Left lung (tissue), 1 donor: ENCODE results near the genes OBI1 and SLITRK6.

DNA sequence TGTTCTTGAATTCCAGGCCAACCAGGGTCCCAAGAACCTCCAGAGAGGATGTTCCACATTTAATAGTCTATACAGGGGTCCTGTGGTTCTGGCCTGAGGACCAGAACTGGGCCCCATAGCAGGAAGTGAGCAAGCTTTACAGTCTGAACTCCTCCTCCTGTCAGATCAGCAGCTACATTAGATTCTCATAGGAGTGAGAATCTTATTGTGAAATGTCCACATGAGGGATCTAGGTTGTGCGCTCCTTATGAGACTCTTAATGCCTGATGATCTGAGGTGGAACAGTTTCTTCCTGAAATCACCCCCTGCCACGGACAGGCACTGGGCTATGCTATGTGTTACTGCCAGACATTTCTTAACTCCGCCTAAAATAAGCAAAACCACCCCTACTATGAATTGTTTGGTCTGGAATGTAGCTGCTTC, 4.7 kb downstream of the FBXL3 start:
- PRO-cap: no peak

DNA sequence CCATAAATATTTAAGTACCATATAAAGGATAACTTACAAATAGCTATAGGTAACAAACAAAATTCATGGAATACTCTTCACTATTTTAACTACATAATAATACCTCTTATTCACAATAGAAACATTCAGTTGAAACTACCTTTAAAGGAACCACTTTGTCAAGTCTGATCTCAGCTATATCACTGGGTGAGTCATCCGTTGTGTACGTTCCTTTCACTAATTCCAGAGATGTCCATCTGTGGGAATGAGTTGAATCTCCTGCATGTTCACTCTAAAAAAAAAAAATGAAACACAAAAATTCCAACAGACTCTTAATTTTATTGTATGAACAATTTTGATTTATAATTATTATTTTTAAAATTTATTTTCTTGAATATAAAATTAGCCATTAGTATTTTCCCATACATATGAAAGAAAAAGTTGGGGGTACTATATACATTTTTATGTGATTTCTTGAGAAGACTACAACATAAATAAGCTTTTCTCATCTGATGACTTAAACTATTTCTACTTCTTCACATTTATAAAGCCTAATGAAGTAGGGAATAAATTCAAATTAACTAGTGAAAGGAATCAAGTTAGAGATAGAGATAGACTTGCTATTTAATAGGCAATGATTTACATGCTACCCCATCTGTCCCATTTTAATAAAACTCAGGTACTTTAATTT, 149.5 kb upstream of the FBXL3 start:
- PRO-cap: no peak

DNA sequence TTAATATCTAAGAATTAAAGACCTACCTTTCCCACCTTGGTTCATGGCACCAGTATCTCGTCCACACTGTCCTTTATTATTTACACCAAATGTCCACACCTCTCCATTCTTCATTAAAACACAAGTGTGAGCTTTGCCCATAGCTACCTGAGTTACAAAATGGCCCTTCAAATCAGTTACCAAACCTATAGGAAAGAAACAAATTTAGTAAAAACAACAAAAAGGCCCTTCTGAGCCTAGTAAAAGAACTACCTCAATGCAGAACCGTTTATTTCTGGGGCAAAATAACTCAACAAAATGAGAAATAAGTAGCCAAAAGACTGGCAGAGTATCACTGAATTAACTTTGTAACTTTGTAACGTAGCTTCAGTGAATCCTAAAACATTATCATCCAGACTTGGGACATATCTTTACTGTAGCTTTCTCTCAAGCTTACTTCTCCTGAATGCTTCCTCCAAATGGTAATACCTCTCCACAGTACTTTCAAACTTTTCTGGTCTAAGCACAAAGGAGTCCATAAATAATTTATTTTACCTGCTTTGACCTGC, 69.2 kb downstream of the MYCBP2 start:
- PRO-cap: no peak

- PRO-cap: no peak
Observed at GRCh38 chr13:77298032-77298724, 28.7 kb downstream of the MYCBP2 start.

DNA sequence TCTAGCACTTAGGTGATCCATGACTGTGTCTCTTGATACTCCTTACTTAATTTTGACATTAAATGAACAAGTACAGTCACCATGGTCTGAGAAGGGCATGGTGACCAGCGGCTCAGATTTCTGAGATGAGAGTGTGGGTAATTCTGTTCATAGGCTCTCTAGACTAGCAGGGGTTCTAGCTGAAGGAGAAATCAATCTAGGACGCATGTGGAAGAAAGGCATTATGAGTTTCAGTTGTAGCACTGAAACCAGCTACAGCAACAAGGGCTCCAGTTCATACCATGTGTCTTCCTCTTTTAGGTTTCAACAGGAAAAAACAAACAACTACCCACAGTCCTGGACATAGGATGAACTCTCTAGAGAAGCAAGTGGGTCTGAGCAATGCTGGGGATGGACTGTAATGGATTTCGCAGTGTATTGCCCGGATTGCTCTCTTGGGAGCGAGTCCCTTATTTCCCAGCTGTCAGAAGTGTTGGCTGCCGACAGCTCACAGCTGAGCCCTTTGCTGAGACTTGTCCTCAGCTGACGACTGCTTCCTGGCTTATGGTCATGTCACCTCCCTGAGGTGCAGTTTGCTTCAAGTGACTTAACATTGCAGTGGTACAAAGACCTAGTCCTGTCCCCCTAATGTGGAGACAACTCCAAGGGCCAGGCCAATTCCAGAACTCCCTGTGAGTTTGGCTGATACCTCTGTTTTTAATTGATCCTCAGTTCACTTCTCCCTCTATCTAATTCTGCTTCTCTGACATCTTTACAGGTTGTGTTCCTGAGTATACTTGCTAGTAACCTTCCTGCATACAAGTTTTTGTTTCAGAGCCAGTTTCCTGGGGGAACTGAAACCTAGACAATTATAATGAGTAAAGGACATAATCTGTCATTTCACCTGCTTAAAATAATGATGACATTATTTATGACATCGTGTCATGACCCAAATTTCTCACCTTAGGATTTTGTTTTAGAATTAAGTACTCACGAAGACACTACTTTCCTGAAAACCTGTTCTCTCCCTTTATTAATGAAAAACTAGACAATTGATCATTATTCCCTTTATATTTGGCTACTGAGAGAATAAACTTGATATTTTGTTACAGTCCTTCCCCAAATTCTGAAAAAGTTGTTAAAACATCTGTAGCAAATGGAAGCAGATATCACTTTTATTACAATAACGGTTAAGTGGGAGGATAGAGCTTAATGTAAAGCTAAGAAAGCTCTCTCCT, 12.3 kb upstream of the MYCBP2 start:
- PRO-cap: no peak

- PRO-cap: no peak
Observed at GRCh38 chr13:77897019-77897261, 21.7 kb downstream of the EDNRB start.

- PRO-cap: bidirectional peak, plus-strand start at chr13:77919532, minus-strand start at chr13:77919483
Observed at GRCh38 chr13:77919263-77919957, 779 bp upstream of the EDNRB start.

DNA sequence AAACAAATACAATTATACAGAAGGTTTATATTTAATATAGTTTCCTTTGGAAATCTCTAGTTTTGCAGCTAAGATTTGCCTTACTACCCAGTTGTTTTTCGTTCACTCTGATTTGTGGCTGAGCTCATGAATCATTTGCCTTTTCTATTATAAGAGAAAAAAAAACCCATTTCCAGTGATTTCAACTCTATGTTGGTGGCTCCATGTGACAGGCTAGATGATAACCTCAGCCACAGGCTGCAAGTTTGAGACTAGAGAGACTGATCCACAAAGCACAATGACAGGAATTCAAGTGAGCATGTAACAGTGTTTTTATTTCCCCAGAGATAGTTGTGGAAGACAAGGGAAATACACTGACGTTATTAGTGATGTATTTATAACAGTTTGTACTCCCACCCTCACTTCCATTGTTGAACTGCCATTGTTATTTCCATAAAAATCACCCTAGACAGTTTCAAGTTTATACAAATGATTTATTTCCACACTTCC, 27.8 kb upstream of the EDNRB start:
- PRO-cap: no peak

DNA sequence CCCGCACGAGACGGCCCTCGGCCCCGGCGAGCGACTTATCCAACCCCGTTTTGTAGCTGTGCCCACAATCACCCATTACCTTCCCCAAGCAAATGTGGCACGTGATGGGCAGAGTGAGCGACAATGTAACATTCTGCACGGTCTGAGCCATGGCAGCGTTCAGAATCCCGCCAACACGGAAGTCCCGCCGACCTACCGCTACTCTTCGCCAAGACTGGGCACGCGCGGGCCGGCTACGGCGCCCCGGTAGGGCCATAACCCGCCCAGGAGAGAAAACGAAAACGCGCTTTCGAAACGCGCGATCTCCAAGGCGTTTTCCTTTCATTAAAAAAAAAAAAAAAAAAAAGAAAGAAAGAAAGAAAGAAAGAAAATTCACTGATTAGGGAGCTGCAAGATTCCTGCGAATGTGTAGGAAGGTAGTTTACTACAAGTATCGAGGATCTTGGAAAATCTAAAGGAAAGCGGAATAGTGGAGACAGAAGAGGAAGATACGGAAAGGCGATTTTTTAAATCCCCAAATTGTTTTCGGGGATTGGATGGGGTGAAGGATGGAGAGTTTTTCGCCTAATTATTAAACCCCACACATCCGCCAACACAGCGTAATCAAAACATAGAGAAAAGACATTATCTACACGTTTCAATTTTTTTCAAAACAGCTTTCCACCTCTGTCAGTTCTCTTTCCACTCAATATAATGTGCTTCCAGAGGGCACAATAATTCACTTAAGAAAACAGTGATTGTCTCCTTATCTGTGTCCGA, at the start of gene OBI1:
Gene OBI1, minus strand, starts transcription at position 186 of the 759 bp plus-strand sequence.
- PRO-cap: bidirectional peak, plus-strand start at position 273 of the sequence, minus-strand start at position 186 of the sequence

GRCh38 chr13:79308792-79309254, 97.2 kb downstream of the RBM26 start:
- PRO-cap: unidirectional peak, minus-strand start at chr13:79309039

- PRO-cap: bidirectional peak, plus-strand start at chr13:79481879, minus-strand start at chr13:79481895
Observed at GRCh38 chr13:79481590-79482197, 739 bp downstream of the NDFIP2 start.

GRCh38 chr13:80010188-80010818, 330.6 kb downstream of the SPRY2 start:
- PRO-cap: no peak

GRCh38 chr13:80047447-80047755, 293.5 kb downstream of the SPRY2 start:
- PRO-cap: unidirectional peak, minus-strand start at chr13:80047552

- PRO-cap: no peak
Observed at GRCh38 chr13:80086379-80086800, 254.5 kb downstream of the SPRY2 start.

- PRO-cap: no peak
Observed at GRCh38 chr13:80303479-80303967, 37.4 kb downstream of the SPRY2 start.

GRCh38 chr13:80400135-80400640, 59.3 kb upstream of the SPRY2 start:
- PRO-cap: no peak

GRCh38 chr13:84654618-84655076, 772.4 kb upstream of the SLITRK1 start:
- PRO-cap: no peak

- PRO-cap: no peak
Observed at GRCh38 chr13:85483472-85483671, 315.8 kb downstream of the SLITRK6 start.

- PRO-cap: no peak
Observed at GRCh38 chr13:85799084-85799701, at the start of gene SLITRK6. Gene SLITRK6, minus strand, starts transcription at chr13:85799419.

- PRO-cap: no peak
Observed at GRCh38 chr13:87677220-87678197, 6.3 kb downstream of the SLITRK5 start.